GM12878 (cell line): ENCODE measurements around the gene RAB31.

DNA sequence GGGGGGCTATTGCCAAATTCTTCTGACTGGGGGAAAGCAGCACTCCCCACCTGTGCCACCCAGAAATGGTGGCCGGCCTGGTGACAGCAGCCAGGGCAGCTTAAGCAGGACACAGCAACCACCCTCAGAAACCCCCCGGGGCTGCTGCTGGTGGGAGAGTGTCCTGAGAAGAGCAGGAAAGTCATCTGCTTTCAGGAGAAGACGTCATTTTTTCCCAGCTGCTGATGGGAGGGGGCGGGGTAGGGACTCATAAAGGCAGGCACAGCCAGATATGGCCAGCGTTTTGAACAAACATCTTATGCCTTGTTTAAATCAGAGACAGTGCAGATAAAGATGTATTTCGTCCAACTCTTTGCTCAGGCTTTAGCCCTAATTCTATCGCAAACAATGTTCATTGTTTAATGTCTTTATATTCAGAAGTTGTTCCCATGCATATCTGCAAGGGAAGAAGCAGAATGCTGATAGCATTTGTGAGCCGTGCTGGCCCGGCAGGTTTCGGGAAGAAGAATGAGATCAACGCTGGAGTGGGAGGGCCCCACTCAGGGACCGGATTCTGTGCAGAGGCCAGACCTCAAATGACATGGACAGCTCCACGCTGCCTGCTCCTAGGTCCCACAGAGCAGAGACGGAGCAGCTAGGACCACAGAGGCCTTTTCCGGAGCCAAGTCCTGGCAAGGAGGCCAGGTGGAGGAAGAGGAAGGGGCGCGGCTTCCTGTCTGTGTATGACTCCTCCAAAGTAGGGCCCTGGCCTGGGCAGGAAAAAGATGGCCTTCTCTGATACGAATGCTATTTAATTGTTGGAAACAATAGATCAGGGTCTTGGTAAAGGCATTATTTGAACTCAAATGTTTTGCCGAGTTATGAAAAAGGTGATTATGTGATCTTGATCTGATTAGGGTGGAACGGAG, 139.7 kb downstream of the LRRC30 start:
- RAMPAGE, long total RNA = no peak
- RRBS, 2 experiments = 10 to 31% methylated on average over 6 to 8 of the region's 20 CpGs
CAGE:
- cytosol, long polyA minus RNA = no peak
- cytosol, long polyA plus RNA = no peak
- long polyA plus RNA = no peak
- nucleolus, long total RNA = no peak
- nucleus, long polyA plus RNA = no peak
- nucleus, long total RNA = no peak

- RAMPAGE, long total RNA = no peak
- RRBS, 2 experiments = no CpG with 5 or more reads among the region's 10 CpGs
CAGE:
- cytosol, long polyA minus RNA = no peak
- cytosol, long polyA plus RNA = no peak
- long polyA plus RNA = no peak
- nucleolus, long total RNA = no peak
- nucleus, long polyA plus RNA = no peak
- nucleus, long total RNA = no peak
These were observed 34.0 kb downstream of the PTPRM start for GRCh38 chr18:7601146-7601580.

- RAMPAGE, long total RNA = no peak
- RRBS, 2 experiments = no CpG with 5 or more reads among the region's 2 CpGs
CAGE:
- cytosol, long polyA minus RNA = no peak
- cytosol, long polyA plus RNA = no peak
- long polyA plus RNA = no peak
- nucleolus, long total RNA = no peak
- nucleus, long polyA plus RNA = no peak
- nucleus, long total RNA = no peak
These were observed 217.7 kb downstream of the PTPRM start for GRCh38 chr18:7784670-7785317.

DNA sequence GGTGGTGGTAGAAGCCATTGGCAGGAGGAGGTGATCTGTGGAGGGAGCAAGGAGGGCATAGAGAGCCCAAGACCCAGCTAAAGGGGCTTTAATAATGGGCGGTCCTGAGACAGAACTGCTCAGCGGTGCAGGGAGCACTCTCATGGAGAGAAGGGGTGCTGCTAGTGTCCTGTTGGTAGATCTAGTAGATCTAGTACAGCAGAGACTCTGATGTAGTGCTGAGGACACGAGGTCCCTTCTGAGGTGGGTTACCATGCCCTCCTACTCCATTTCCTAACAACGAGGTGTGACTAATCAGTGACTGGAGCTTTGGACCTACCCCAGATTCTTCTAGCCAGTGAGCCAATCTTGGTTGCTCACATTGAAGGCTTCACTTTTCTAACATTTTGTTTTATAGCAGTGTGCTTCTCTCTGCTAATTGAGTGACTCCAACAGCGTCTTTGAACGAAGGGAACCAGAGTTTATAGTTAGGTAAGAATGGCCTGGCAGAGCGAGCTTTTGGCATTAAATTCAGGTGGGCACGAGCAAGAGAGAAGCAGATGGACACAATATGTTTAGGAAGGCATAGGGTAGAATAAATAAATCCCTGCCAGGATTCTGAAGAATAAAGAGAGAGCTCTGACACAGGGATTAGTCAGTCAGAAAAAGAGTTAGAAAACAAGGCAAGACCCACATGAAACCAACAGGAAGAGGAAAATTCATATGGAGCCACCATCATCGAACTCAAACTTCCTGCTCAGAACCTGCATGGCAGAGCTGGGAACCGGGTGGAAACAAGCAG, 306.0 kb upstream of the RAB12 start:
- RAMPAGE, long total RNA = no peak
- RRBS, 2 experiments = 0% methylated on average over 1 of the region's 10 CpGs; no CpG with 5 or more reads in 1 of the 2 experiments
CAGE:
- cytosol, long polyA minus RNA = no peak
- cytosol, long polyA plus RNA = no peak
- long polyA plus RNA = no peak
- nucleolus, long total RNA = no peak
- nucleus, long polyA plus RNA = no peak
- nucleus, long total RNA = no peak

- RAMPAGE, long total RNA = start-site peak on the plus strand at chr18:8608041-8608058, 9 and 10 reads in 2 replicates
- RRBS, 2 experiments = no CpG with 5 or more reads among the region's 9 CpGs
CAGE:
- cytosol, long polyA minus RNA = no peak
- cytosol, long polyA plus RNA = no peak
- long polyA plus RNA = start-site peak on the plus strand at chr18:8607898-8608126, 130 and 73 reads in 2 replicates
- nucleolus, long total RNA = no peak
- nucleus, long polyA plus RNA = no peak
- nucleus, long total RNA = start-site peak on the plus strand at chr18:8608042-8608049, 75 reads
These were observed 1.5 kb upstream of the RAB12 start for GRCh38 chr18:8607764-8608193.

DNA sequence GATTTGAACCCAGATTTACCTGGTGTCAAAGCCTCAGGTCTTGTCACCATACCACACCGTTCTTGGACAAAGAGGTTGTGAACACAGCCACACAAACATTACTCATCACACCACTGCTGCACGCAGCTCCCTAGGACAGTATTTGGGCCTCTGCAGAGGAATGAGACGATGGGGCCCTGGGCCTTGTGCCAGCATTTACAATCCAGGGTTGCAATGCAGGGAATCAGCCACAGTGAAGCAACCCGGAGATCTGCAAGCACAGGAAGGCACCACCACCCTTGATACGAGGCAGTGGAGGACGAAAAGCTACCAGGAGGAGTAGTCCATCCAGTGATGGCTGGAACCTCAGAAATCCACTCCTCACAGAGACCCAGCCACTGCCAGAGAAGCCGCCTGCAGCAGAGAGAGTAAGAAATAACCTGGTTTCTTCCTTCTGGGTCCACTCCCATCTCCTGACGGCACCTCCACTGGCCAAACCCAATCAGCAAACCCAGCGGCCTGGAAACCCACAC, 3.7 kb upstream of the MTCL1 start:
- RAMPAGE, long total RNA = no peak
- RRBS, 2 experiments = no CpG with 5 or more reads among the region's 9 CpGs
CAGE:
- cytosol, long polyA minus RNA = no peak
- cytosol, long polyA plus RNA = no peak
- long polyA plus RNA = no peak
- nucleolus, long total RNA = no peak
- nucleus, long polyA plus RNA = no peak
- nucleus, long total RNA = no peak

DNA sequence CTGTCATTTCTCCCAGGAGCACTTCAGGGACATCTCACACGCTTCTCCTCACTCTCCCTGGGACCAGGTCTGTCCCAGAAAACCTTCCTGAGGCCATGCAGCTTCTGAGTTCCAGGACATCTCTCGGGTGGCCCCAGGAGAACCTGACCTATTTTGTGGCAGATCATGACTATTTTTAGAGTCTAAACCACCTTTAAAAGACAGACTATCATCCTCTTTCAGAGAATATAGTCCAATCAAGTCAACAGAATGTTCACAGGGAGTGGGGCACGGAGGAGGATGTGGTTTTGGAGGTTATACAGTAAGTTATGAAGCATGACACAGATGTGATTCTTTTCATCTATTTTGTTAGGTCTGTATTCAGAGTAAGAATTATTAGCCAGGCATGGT, 50.1 kb downstream of the MTCL1 start:
- RAMPAGE, long total RNA = no peak
- RRBS, 2 experiments = no CpG with 5 or more reads among the region's 3 CpGs
CAGE:
- cytosol, long polyA minus RNA = no peak
- cytosol, long polyA plus RNA = no peak
- long polyA plus RNA = no peak
- nucleolus, long total RNA = no peak
- nucleus, long polyA plus RNA = no peak
- nucleus, long total RNA = no peak

GRCh38 chr18:8795819-8796531, 90.6 kb downstream of the MTCL1 start:
- RAMPAGE, long total RNA = no peak
- RRBS, 2 experiments = no CpG with 5 or more reads among the region's 12 CpGs
CAGE:
- cytosol, long polyA minus RNA = no peak
- cytosol, long polyA plus RNA = no peak
- long polyA plus RNA = no peak
- nucleolus, long total RNA = no peak
- nucleus, long polyA plus RNA = no peak
- nucleus, long total RNA = no peak

DNA sequence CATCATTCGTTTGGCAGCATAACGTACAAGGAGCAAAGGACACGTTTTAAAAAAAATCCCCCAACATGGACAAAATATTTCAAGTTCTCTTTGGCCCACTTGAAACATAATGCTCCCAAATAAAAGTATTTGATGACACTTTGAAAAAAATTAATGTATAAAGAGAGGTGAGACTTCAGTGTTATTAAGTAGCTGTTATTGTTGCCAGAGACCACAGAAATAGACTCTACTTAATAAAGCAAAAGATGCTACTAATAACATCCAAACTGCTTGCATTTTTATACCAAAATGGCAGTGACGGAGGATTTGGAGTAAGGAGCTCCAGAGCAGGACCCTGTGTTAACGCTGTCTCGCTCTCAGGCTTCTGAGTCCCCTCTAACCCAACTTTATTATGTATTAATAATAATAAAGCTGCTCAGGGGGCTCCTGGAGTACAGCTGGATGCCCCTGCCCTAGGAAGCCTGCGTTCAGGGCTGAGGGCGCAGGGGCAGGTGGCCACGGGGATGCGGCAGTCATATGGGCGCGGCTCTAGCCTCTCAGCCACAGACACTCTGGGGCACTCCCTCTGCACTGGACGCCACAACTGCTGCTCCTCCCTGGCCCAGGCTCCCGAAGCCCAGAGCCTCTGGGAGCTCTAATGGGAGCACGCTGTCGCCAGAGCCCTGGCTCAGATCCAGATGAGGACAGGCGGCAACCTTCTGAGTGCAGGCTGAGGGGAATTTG, 93.4 kb downstream of the MTCL1 start:
- RAMPAGE, long total RNA = no peak
- RRBS, 2 experiments = no CpG with 5 or more reads among the region's 17 CpGs
CAGE:
- cytosol, long polyA minus RNA = no peak
- cytosol, long polyA plus RNA = no peak
- long polyA plus RNA = no peak
- nucleolus, long total RNA = no peak
- nucleus, long polyA plus RNA = no peak
- nucleus, long total RNA = no peak

DNA sequence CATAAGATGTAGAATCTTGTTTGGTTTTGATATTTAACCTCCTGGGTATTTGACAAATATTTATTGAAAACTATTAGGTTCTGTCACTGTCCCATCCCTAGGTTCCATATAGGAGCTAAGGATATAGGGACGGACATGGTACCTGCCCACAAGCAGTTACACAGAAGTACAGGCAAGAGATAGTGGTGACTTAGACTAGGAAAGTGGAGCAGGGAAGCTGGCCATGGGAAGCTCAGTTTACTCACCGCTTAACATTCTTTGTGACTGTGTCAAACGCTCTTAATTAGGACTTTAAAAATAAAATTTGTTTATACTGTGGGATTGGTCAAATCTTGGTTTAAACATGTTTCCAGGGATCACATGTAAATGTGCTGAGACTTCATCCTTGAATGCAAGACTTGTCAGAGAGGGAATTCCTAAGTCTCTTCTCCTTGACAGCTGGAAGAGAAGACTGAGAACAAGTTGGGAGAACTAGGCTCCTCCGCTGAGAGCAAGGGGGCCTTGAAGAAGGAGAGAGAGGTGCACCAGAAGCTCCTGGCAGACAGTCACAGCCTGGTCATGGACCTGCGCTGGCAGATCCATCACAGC, 107.3 kb downstream of the MTCL1 start:
- RAMPAGE, long total RNA = no peak
- RRBS, 2 experiments = no CpG with 5 or more reads among the region's 5 CpGs
CAGE:
- cytosol, long polyA minus RNA = no peak
- cytosol, long polyA plus RNA = no peak
- long polyA plus RNA = no peak
- nucleolus, long total RNA = no peak
- nucleus, long polyA plus RNA = no peak
- nucleus, long total RNA = no peak

GRCh38 chr18:8856818-8857220, 151.5 kb downstream of the MTCL1 start:
- RAMPAGE, long total RNA = no peak
- RRBS, 2 experiments = no CpG with 5 or more reads among the region's 27 CpGs
CAGE:
- cytosol, long polyA minus RNA = no peak
- cytosol, long polyA plus RNA = no peak
- long polyA plus RNA = no peak
- nucleolus, long total RNA = no peak
- nucleus, long polyA plus RNA = no peak
- nucleus, long total RNA = no peak

DNA sequence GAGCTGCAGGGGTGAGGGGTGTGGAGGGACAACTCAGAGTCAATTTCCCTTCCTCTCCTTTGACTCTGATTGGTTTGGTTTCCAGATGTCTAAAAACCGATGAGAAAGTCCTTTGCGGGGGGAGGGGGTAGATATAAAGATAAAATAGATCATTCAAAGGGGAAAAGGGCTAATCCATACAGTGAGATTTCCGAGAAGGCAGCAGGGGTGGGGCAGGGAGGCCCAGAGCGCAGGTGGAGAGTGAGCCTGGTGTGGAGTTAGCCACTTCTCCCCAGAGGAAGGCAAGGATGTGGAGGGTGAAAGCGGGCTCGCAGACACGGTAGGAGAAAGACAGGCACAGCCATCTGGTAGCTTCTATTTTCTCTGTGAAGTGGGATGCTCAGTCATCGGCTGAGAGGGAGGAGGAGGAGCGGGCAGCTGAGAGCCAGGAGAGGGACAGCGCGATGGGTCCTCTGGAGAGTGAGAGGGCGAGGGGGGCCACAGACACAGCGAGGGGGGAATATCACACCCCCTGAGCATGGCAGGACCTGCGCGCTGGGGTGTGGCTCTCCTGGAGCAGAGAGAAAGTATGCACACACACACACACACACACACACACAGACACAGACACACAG, 153.3 kb upstream of the NDUFV2 start:
- RAMPAGE, long total RNA = no peak
- RRBS, 2 experiments = no CpG with 5 or more reads among the region's 15 CpGs
CAGE:
- cytosol, long polyA minus RNA = no peak
- cytosol, long polyA plus RNA = no peak
- long polyA plus RNA = no peak
- nucleolus, long total RNA = no peak
- nucleus, long polyA plus RNA = no peak
- nucleus, long total RNA = no peak

GRCh38 chr18:9001192-9001736, 101.2 kb upstream of the NDUFV2 start:
- RAMPAGE, long total RNA = no peak
- RRBS, 2 experiments = no CpG with 5 or more reads among the region's 5 CpGs
CAGE:
- cytosol, long polyA minus RNA = no peak
- cytosol, long polyA plus RNA = no peak
- long polyA plus RNA = no peak
- nucleolus, long total RNA = no peak
- nucleus, long polyA plus RNA = no peak
- nucleus, long total RNA = no peak

GRCh38 chr18:9118311-9118875, 15.9 kb downstream of the NDUFV2 start:
- RAMPAGE, long total RNA = no peak
- RRBS, 2 experiments = no CpG with 5 or more reads among the region's 4 CpGs
CAGE:
- cytosol, long polyA minus RNA = no peak
- cytosol, long polyA plus RNA = no peak
- long polyA plus RNA = no peak
- nucleolus, long total RNA = no peak
- nucleus, long polyA plus RNA = no peak
- nucleus, long total RNA = no peak

DNA sequence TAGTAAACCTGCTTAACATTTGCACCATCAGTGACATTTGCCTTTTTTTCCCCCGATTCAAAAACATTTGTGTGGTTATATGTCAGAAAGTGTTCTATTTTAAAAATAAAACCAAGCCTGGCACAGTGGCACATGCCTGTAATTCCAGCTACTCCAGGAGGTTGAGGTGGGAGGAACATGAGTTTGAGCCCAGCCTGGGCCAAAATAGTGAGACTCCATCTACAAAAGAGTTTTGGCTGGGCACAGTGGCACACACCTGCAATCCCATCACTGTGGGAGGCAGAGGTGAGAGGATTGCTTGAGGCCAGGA, 9.5 kb downstream of the ANKRD12 start:
- RAMPAGE, long total RNA = no peak
- RRBS, 2 experiments = no CpG with 5 or more reads among the region's 1 CpG
CAGE:
- cytosol, long polyA minus RNA = no peak
- cytosol, long polyA plus RNA = no peak
- long polyA plus RNA = no peak
- nucleolus, long total RNA = no peak
- nucleus, long polyA plus RNA = no peak
- nucleus, long total RNA = no peak

GRCh38 chr18:9184677-9185439, 48.3 kb downstream of the ANKRD12 start:
- RAMPAGE, long total RNA = no peak
- RRBS, 2 experiments = no CpG with 5 or more reads among the region's 7 CpGs
CAGE:
- cytosol, long polyA minus RNA = no peak
- cytosol, long polyA plus RNA = no peak
- long polyA plus RNA = no peak
- nucleolus, long total RNA = no peak
- nucleus, long polyA plus RNA = no peak
- nucleus, long total RNA = no peak

- RAMPAGE, long total RNA = no peak
- RRBS, 2 experiments = no CpG with 5 or more reads among the region's 2 CpGs
CAGE:
- cytosol, long polyA minus RNA = start-site peak on the plus strand at chr18:9254748-9254756, 17 reads; start-site peak on the plus strand at chr18:9254824-9254832, 8 reads; start-site peak on the plus strand at chr18:9254913-9254921, 25 reads; start-site peak on the plus strand at chr18:9254978-9254986, 21 reads
- cytosol, long polyA plus RNA = no peak
- long polyA plus RNA = start-site peak on the plus strand at chr18:9254815-9254823, 143 and 138 reads in 2 replicates
- nucleolus, long total RNA = no peak
- nucleus, long polyA plus RNA = no peak
- nucleus, long total RNA = no peak
These were observed 80.0 kb upstream of the TWSG1 start for GRCh38 chr18:9254484-9255065.

- RAMPAGE, long total RNA = no peak
- RRBS, 2 experiments = 6% methylated on average over 2 of the region's 14 CpGs; no CpG with 5 or more reads in 1 of the 2 experiments
CAGE:
- cytosol, long polyA minus RNA = no peak
- cytosol, long polyA plus RNA = no peak
- long polyA plus RNA = no peak
- nucleolus, long total RNA = no peak
- nucleus, long polyA plus RNA = no peak
- nucleus, long total RNA = no peak
These were observed 893 bp downstream of the RALBP1 start for GRCh38 chr18:9476069-9476742.

DNA sequence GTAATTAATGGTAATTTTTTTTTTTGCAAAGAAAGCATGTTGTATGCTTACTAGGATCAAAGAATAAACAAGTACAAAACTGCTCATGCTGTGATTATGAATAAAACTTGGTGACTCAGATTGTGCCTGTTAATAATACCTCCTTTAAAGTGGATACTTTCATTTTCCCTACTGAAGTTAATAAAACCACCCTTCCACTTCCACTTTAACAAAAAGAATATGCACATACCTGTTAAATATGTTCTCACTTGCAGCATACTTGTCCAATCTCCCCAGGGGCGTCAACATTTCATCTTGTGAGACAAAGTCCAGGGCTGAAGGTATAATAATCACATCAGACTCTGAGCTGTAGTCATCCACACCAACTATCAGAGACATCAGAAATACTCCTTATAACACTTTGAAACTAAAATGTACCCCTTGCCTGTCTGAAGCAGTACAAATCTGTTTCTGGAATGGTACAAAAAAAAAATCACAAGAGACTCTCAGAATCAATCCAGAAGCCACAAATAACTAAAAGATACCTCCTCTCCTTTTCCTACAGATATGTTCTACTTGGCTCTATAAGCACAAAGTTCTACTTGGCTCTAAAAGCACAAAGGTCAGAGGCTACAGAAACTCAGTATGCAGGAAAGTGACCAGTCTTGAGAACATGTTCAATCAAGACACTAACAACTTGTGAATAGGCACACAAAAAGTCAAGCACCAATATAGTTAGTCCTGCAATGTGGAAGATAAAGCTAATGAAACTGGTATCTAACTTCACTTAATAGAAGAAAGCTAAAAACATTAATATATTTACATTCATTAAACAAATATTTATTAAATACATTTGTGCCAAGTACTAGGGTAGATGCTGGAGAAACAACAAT, 19.3 kb downstream of the PPP4R1 start:
- RAMPAGE, long total RNA = no peak
- RRBS, 2 experiments = no CpG with 5 or more reads among the region's 1 CpG
CAGE:
- cytosol, long polyA minus RNA = no peak
- cytosol, long polyA plus RNA = no peak
- long polyA plus RNA = no peak
- nucleolus, long total RNA = no peak
- nucleus, long polyA plus RNA = no peak
- nucleus, long total RNA = no peak

DNA sequence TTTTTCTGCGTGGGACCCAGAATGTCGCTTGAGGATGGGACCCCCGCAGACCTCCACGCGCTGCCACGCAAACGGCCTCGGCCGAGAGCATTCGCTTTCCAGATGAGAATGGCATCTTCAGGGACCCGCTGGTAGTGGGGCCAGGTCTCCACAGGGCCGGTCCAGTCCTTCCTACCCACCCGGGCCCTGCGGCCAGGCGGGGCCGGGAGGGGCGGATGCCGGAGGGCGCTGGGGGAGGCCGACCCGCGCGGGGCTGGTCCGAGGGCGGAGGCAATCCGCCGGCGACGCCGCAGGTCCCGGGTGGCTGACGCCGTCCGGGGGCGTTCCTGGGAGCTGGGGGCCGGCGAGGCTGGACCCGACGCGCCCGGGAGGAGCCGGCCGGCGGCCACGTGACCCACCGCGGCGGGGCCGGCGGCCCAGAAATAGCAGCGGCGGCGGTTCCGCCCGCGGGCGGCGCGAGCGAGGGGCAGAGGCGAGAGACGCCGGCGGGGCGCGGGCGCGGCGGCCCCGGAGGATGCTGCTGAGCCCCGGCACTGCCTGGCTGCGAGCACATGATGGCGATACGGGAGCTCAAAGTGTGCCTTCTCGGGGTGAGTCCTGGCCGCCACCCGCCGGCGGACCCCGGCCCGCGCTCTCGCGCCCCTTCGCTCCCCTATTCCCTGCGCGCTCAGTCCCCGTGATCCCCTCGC, at the start of gene RAB31:
TSS of gene RAB31 (plus strand) at position 447 of the 689 bp plus-strand sequence.
- RAMPAGE, long total RNA = start-site peak on the plus strand centred at position 457 of the sequence, 20 bp wide, 56 and 124 reads in 2 replicates
- RRBS, 2 experiments = 2% methylated on average over 26 of the region's 89 CpGs
CAGE:
- cytosol, long polyA minus RNA = no peak
- cytosol, long polyA plus RNA = no peak
- long polyA plus RNA = no peak
- nucleolus, long total RNA = no peak
- nucleus, long polyA plus RNA = no peak
- nucleus, long total RNA = no peak